Transverse colon (tissue), 4 donors: Measurements from ENCODE around the gene MRGPRX1.

- PRO-cap, result no peak
- RAMPAGE, long total RNA, 4 experiments, result no peak in any of the 4 experiments
These were observed 11.1 kb upstream of the LDHA start for GRCh38 chr11:18383315-18383523.

DNA sequence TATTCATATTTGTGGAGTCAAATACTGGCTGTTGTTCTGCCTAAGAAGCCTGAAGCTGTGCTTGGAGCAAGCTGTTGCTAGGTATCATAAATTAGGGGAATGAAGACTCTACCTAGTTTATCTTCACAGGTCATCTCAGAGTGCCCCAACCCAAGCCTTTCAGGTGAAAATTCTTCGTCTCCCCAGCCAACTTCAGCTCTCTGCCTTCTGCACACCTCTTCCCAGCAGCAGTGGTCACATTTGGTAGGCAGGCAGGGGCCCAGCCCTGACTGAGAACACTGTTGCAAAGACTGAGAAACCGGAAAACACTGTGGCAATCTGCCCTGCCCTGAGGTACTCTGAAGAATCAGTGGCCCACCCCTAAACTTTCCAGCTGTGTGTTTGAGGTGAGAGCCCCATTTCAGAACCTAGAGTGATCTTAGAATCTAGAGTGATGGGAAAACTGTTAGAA lies 2.0 kb upstream of the LDHA start:
- PRO-cap, result no peak
- RAMPAGE, long total RNA, 4 experiments, result no peak in any of the 4 experiments

- PRO-cap, result no peak
- RAMPAGE, long total RNA, 4 experiments, result no peak in any of the 4 experiments
These were observed 889 bp upstream of the LDHA start for GRCh38 chr11:18393534-18393814.

- PRO-cap, result no peak
- RAMPAGE, long total RNA, 4 experiments, result no peak in any of the 4 experiments
These were observed 617 bp downstream of the TSG101 start for GRCh38 chr11:18526220-18526430.

DNA sequence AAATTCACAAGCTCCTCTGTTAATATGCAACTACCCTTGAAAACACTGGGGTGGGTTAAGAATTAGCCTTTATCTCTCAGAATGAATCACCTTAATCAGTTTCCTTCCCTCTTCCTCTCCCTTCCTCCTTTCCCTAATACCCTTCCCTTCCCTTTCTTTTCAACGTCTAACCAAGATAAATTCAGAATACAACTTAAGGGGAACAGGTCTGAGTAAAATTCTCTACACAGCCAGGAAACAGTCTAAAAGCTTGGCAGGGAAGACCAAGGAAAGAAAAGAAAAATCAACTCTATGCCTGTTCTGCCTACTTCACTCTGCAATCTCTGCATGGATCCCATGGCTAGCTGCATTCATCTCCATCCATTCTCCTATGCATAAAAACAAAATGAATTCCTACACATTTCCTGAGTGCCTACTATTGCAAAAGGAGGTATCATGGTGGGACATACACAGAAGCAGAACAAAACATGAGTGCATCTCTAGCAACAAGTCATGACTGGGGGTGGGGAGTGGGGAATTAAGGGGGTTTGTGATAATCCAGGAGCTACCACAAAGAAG lies 15.2 kb downstream of the UEVLD start:
- PRO-cap, result no peak
- RAMPAGE, long total RNA, 4 experiments, result start-site peak on the minus strand in 1 of 4 experiments, centred at position 349 of the sequence, 7 reads per replicate

- PRO-cap, result bidirectional peak, plus-strand start at chr11:18633483, minus-strand start at chr11:18633360
- RAMPAGE, long total RNA, 4 experiments, result no peak in any of the 4 experiments
These were observed 925 bp downstream of the SPTY2D1 start for GRCh38 chr11:18633235-18633598.

DNA sequence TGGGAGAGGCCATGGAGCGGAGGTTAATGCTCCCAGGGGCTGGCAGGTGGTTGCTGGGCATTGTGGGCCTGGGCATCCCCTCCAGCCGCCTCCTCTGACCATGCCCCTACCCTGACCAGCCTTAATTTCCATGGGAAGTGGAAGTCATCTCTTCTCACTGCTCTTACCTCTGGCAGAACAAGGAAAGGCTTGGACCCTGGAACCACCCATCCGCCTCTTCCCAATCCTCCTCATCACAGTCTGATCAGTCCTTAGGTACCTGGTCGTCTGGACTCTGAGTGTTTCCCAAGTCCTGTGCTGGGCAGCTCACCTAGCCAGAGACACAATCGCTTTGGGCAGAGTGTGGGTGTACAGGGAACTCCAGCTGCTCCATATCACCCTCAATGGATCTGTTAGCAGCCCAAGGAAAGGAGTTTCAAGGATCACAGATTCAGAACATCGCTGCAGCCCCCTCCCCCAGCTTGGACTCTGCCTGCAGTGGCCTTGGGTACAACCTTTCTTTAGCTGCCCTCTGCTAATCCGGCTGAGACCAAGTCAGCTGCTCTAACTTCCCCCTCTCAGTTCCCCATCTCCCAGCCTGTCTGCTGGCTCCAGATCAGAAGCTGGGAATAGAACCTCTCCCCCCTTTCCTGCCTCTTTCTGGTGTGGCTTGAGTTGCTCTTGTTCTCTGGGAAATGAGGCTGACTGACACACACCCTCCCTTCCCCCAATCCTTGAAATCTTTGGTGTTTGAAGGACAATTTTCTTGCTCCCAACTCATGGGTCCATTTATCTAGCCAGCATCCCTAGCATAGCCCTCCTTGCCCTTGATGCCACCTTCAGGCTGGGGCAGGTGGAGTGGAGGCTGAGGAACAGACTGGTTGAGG lies 1.2 kb downstream of the TMEM86A start:
- PRO-cap, result unidirectional peak, minus-strand start at position 470 of the sequence
- RAMPAGE, long total RNA, 4 experiments, result no peak in any of the 4 experiments

- PRO-cap, result no peak
- RAMPAGE, long total RNA, 4 experiments, result no peak in any of the 4 experiments
These were observed 5.7 kb downstream of the IGSF22 start for GRCh38 chr11:18720261-18720783.

DNA sequence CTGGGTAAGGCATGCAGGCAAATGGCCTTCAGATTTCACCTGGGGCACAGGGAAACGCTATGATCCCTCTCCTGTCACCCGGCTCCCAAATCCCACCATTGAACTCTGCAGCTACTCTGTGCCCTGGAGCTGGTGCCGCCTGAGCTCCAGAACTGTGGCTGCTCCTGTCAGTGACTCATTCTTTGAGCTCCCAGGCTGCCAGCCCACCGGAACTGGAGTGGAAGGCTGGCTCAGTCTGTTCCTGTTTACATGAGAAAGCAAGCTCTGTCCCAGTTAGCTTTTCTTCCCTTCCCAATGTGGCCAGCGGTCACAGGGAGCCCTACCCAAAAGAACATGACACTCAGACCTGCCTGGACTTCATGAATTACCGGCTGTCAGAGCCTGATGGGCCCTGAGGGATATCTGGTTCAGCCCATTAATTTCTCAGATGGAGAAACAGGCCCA lies 23.7 kb upstream of the IGSF22 start:
- PRO-cap, result unidirectional peak, minus-strand start at position 154 of the sequence
- RAMPAGE, long total RNA, 4 experiments, result no peak in any of the 4 experiments

DNA sequence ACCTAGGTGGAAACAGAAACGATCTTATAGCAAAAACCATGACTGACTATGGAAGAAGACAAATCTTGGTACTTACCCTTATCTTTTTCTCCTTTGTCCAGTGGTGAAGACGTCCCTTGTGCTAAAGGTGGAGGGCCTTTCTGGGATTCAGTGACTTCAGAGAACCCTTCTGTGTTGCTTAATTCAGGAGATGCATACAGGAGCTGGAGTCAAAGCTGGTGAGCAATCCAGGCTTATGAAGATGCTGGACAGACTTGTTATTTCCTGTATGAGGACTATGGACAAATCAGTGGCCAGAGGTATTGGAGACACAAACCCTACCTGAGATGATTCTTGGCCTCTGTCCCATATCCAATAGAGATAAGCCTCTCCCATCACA lies at the start of gene MRGPRX1:
Gene MRGPRX1, minus strand, starts transcription at position 211 of the 379 bp plus-strand sequence.
- PRO-cap, result no peak
- RAMPAGE, long total RNA, 4 experiments, result no peak in any of the 4 experiments

DNA sequence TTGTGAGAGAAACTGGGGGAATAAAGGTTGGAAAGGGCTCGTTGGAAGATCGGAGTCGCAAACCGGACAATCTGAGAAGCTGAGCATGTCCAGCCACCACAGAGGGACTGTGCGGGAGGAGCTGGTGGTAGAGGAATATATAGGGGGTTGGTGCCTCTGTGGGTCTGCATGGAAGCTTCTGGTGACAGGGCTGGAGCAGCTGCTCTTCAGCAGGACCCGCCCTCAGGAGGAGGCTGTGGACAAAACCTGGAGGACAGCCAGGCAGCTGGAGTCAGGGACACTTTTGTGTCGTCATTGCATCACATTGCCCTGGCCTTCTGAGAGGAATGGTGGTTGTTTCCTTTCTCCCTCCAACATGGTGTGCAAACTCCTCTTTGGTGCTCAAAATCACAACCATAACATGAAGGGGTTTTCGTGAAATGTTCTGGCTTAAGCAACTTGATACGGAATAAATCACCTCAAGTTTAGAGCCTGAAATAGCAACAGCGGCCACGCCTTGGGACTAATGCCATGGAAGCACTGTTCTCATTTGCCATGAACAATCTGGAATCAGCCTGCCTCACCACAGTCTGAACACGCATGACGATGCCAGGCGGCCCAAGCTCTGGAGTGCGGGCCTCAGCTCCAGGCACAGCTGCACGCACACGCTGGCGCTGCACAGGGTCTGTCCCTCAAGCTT lies 17.1 kb upstream of the CSRP3 start:
- PRO-cap, result no peak
- RAMPAGE, long total RNA, 4 experiments, result no peak in any of the 4 experiments

DNA sequence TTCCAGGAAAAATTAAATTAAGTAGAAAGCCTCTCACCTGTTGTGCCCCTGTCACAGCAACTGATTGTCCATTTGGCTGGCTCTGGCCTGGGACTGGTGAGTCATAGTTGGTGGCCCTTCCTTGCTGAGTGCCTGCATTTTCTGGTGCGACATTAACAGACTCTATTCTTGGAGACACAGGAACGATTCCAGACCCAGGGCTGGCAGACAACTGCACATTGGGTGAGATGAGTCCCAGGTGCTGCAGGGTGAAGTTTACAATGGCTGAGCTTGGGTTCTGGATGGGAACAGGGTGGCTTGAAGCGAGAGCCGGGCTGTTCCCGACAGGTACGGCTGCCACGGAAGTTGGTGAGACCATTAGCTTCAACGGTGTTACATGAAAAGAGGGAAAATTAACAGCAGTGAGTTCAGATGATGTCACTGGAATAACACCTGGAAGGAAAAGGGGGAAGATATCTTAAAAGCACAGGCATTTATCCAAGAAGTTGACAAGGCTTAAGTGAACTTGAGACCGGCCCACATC lies 15.5 kb downstream of the E2F8 start:
- PRO-cap, result no peak
- RAMPAGE, long total RNA, 4 experiments, result no peak in any of the 4 experiments

- PRO-cap, result no peak
- RAMPAGE, long total RNA, 4 experiments, result no peak in any of the 4 experiments
These were observed 118.8 kb upstream of the E2F8 start for GRCh38 chr11:19359332-19360118.

- PRO-cap, result no peak
- RAMPAGE, long total RNA, 4 experiments, result no peak in any of the 4 experiments
These were observed 181.6 kb upstream of the E2F8 start for GRCh38 chr11:19422326-19422862.

DNA sequence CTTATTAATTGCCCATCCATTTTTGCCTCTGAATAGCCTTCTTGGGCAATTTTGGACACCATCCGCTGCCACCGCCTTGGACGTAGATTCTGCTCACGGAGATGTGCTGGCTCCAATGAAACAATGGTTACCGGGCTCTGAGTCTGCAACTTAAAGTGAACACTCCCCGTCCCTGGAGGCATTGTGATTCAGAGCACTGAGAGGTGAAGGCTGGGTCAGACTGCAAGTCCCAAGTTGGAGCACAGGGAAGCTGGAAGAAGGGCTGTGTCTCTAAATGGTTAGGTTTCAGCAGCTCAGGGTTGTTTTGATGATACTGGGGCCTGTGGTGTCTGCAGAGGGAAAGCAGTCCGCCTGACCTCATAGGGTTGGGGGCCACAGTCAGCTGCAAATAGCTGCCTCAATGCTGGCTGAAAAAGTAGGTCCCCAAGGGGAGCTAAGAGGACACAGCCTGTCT lies 213.2 kb upstream of the E2F8 start:
- PRO-cap, result no peak
- RAMPAGE, long total RNA, 4 experiments, result no peak in any of the 4 experiments

DNA sequence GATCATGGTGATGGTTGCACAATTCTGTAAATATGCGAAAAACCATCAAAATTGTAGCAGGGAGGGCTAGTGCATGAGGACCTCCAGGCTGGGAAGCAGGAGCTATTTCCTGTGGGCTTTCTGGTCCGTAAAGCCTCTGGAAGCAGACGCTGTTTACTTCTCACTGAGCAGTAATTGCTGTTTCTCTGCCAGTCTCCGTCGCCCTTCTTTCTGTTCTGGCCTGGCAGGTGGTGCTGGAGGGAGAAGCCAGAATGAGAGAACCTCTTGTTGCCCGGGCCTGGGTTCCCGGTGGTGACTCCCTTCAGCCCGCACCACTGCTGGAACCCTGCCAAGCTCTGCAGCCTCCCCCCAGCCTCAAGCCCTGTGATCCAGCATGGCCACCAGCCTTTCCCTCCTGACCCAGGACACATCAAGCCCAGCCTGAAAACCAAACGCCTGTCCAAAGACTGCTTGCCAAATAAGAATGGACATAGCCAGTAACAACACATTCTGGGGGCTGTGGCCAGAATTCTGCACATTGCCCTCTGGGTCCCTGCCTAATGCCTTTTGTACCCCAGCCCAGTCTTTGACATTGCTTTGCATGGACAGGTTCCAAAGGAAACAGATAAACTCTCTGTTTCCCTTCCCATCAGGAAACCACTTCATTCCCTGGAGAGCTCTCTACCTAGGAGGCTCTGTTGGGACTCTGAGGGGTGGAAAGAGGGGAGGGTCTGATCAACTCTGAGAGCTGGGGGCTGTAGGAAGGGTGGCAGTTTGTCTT lies 201.0 kb upstream of the NAV2 start:
- PRO-cap, result no peak
- RAMPAGE, long total RNA, 4 experiments, result no peak in any of the 4 experiments

- PRO-cap, result no peak
- RAMPAGE, long total RNA, 4 experiments, result no peak in any of the 4 experiments
These were observed 9.5 kb upstream of the NAV2 start for GRCh38 chr11:19703130-19703634.

DNA sequence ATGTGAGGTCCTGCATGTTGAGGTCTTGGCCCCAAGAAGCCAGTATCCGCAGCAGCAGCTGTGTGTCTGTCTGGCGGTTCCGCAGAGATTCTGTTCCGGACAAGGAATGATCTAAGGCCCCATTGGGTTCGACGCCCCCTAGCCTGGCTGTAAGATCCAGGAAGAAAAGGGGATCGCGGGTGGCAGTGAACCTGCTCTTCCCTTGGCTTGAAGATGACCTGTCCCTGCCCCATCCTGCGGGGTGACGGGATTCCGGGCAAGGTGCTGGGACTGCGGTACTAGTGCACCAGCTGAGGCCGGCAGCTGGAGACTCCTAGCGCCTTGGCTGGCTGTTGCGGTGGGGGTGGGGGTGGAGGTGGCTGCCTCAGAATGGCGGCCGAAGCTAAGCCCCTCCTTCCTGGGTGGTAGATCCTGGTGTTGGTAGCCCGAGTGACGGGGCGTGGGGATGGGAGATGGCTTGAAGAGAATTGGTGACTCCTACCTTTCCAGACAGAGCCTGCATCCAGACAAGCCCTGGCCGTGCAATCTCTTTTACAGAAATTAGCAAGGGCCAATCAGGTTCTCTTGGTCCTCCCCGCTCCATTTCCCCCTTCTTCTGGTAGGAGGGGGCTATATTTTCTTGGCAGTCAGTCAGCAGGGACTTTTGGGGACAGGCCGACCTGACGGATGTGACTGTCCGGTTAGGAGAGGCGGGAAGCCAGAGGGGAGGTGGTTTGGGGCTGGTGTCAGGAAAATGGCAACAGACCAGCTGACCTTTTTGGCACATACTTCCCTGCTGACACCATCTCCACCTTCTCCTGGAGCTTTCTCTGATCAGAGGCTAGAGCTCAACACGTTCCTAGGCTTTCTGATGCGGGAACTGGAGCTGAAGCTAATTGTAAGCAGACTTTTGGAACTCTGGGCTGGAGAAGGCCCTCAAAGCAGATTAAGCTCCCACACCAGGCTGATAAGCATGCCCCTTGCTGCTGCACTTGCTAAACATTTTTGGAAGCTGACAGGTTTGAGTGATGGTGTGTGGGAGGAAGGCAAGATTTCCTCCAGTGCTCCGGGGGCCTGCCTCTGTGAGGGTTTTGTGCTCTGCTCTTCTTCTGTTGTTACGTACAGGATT lies 2.0 kb downstream of the NAV2 start:
- PRO-cap, result no peak
- RAMPAGE, long total RNA, 4 experiments, result start-site peak on the minus strand in 1 of 4 experiments, centred at position 317 of the sequence, 8 reads per replicate

DNA sequence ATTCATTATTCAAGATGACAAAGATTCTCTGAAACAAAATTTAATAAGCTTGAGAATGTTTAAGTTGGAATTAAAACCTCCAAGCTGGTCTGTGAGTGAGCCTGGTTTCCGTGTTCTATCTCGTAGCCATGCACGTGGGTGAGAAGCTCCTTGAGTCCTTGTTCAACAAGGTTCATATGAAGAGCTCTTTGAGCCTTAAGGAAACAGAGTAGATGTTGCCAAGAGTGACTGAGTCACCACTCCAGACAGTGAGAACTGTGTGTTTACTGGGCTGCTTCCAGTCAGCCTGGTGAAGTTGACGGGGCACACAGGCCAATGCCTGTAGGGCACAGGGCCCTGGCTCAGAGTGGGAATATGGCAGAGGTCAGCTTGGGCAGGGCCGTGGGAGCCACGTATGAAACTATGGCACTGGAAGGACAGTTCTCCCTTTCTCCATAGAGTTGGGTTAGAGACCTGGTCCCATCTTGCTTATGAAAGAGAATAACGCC lies 206.6 kb downstream of the NAV2 start:
- PRO-cap, result no peak
- RAMPAGE, long total RNA, 4 experiments, result no peak in any of the 4 experiments

- PRO-cap, result no peak
- RAMPAGE, long total RNA, 4 experiments, result no peak in any of the 4 experiments
These were observed 183.7 kb downstream of the DBX1 start for GRCh38 chr11:19976451-19977018.